Monocyte (primary cell): Measurements from ENCODE around the gene RNASEL.

- PRO-cap, 2 experiments: no peak in any of the 2 experiments
Measured at GRCh38 chr1:180093981-180094266, 60.7 kb upstream of the QSOX1 start.

DNA sequence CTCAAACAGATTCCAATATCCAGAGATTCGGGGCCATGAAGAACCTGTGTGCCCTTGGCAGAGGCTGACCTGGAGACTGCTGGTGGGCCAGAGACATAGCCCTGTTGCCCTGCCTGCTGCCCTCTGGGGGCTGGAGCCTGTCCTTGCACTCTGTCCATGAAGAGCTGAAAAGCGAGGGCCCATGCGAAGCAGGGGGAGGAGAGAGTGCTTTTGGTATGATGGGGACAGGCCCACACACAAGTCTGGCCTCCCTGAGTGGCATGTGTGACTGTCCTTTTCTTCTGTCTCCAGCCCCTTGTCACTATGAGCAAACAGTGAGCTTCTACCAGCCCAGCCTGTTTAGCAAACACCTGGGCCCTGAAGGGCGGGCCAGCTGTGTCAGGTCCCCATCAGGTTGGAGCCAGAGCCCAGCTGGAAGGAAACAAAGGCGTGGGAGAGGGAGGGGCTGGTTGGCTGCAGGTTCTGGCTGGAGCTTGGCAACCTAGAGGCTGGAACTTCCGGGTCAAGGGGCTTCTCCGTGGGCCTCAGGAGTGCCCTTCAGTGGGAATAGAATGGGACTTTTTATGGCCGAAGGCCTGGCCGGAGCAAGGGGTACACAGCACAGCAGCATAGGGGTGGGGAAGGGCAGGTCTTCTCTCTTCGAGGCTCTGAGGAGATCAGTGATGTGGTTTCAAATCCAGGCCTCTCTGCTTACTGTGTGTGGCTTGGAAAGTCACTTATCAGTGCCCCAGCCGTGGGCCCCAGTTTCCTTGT lies 14.3 kb downstream of the QSOX1 start:
- PRO-cap, 2 experiments: peak in 2 of 2 experiments; most common plus-strand start position 482 of the sequence (in 2)

DNA sequence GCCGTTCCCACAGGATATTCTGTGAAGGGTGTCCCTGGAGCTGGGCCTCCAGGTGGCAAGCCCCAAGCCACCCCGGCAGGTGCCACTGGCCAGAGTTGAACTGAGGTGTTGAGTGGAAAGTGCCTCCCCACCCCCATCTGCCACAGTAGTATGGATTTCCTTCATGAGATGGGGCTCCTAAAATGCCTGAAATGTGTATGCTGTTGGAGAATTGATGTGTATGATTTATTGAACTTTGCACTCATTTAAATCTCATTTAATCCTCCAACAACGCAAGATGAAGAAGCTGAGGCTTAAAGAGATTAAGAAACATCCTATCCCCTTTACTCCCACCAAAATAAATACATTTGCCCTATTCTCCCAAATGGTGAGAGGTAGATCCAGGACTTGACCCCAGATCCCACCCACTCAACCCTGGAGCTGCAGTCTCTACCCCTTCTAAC lies 29.7 kb upstream of the LHX4 start:
- PRO-cap, 2 experiments: peak in 2 of 2 experiments; most common plus-strand start position 95 of the sequence (in 2)

DNA sequence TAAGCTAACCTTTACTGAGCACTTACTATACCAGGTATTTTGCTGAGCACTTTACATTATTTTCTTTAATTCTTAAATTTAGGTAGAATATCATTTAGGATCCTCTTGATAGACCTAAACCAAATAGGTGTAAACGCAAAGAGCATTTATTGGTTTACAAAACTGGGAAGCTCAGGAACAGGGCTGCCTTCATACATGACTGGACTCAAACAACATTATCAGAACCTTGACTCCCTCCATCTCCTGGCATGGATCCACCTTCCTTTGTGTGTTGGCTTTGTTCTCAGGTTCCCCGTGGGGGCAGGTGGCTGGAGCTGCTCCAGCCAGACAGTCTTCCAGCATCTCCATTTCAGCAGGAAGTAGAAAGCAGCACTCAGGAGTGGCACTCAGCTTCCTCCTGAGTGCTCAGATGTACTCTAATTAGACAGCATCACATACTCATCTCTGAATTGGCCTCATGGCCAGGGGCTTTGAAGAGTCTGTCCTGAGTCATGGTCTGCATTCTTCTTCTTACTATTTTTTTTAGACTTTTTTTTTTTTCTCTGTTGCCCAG lies 45.3 kb upstream of the XPR1 start:
- PRO-cap, 2 experiments: no peak in any of the 2 experiments

GRCh38 chr1:180922949-180923912 lies 10.5 kb downstream of the KIAA1614 start:
- PRO-cap, 2 experiments: no peak in any of the 2 experiments

- PRO-cap, 2 experiments: no peak in any of the 2 experiments
Measured at GRCh38 chr1:180926254-180927240, 13.8 kb downstream of the KIAA1614 start.

GRCh38 chr1:180948115-180948741 lies 35.5 kb downstream of the KIAA1614 start:
- PRO-cap, 2 experiments: peak in 2 of 2 experiments; most common plus-strand start chr1:180948576 (in 2)

- PRO-cap, 2 experiments: no peak in any of the 2 experiments
Measured at GRCh38 chr1:180953903-180954992, 41.6 kb downstream of the KIAA1614 start.

GRCh38 chr1:181033032-181033561 lies 686 bp upstream of the MR1 start:
- PRO-cap, 2 experiments: peak in 2 of 2 experiments; most common plus-strand start chr1:181033387 (in 2); most common minus-strand start chr1:181033261 (in 1)

DNA sequence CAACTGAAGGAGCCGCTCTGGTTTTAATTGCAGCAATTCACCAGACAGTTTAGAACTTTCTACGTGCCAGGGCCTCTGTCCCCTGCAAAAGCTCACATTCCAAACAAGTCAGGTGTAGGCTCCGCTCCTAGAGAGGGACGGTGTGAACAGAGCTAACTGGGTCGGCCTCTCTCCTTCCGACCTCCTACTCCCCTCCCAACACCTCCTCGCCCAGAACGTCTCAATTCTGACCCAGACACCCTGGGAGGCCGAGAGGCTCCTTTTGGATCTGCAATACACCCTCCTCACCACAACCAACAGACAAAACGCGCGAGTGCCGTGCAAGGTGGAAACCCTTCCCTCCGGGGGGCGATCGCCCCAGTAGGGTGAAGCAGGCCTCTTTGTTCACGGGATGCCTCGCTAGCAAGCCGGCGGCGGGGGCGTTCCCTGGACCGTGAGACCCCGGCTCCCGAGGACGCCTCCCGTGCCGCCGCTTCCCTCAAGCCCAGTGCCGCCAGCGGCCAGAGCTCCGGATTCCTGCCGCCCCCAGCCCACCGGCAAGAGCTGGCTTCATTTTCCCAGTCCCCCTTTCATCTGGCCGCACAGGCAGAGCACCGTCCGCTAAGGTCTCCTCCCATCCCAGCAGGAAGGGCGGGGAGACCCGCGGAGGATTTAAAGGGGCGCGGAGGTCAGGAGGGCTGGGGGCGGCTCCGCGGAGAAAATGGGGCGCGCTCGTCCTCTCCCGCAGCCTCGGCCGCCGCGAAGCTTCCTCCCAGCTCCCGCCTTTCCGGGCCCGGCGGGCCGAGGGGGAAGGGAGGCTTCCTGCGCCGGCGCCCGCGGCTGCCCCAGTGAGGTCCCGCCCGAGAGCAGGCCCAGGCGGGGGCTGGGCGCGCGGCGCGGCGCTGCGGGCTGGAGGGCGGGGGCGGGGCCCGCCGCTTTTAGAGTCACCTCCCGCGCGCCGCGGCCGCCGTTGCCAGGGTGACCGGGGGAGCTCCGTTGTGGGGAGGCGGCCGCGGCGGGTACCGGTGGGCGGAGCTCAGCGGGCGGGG lies 16.3 kb downstream of the IER5 start:
- PRO-cap, 2 experiments: peak in 2 of 2 experiments; most common plus-strand start position 303 of the sequence (in 1); most common minus-strand start position 740 of the sequence (in 2)

DNA sequence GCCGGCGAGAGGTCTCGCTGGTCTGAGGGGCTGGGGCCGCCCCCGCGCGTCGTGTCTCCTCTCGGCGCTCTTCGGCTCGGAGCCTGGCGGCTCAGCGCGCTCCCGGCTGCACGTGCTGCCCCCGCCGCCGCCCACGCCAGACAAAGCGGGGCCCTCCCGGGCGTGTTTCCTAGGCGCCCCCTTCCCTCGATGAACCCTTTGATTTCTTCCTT lies 17.1 kb downstream of the IER5 start:
- PRO-cap, 2 experiments: no peak in any of the 2 experiments

GRCh38 chr1:181190051-181190272 lies 101.5 kb downstream of the IER5 start:
- PRO-cap, 2 experiments: no peak in any of the 2 experiments

DNA sequence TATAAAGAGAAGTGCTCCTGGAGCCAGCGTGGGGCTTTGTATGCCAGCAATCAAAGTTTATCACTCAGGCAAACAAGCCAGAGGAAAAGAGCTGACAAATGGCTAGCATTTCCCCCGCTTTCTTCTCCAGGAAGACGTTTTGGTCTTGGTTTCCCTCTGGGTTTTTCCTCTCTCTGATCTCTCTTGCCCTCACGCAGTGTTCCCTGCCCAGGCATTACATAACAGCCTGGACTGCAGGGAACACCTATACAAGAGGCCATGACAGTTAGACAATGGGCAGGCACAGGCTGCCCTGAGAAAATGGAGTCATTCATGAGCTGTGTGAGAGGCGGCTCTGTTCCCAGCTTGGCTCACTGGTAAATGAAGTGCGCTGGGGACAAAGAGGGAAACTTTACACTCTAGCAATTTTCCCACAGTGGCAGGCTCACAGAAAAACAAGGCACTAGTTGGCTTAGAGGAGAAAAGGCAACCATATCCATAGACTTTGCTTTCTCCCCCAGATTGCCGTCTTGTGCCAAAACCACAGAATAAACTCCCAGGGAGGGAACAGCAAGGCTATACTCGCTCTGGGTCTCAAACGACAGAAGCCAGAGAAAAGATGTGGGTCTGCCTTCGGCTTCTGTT lies 52.7 kb upstream of the ZNF648 start:
- PRO-cap, 2 experiments: no peak in any of the 2 experiments

DNA sequence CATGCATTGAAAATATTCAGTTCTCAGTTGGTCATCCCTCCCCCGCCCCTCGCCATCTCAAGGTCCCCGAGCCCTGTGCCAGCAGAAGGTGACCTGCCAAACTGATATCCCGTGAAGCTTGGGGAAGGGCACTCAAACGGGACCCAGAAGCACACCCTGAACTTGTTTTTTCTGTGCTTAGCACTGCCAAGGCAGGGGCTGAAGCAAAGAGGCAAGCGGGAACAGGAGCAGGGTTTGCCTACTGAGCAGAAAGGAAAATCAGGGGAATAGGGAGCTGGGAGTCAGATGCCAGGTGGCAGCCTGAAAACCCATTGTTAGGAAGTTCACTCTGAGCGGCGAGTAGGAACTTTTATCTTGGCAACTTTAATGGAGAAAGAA lies 68.0 kb upstream of the ZNF648 start:
- PRO-cap, 2 experiments: no peak in any of the 2 experiments

- PRO-cap, 2 experiments: peak in 1 of 2 experiments; most common minus-strand start chr1:182387086 (in 1)
Measured at GRCh38 chr1:182386671-182387489, 4.7 kb downstream of the GLUL start.

DNA sequence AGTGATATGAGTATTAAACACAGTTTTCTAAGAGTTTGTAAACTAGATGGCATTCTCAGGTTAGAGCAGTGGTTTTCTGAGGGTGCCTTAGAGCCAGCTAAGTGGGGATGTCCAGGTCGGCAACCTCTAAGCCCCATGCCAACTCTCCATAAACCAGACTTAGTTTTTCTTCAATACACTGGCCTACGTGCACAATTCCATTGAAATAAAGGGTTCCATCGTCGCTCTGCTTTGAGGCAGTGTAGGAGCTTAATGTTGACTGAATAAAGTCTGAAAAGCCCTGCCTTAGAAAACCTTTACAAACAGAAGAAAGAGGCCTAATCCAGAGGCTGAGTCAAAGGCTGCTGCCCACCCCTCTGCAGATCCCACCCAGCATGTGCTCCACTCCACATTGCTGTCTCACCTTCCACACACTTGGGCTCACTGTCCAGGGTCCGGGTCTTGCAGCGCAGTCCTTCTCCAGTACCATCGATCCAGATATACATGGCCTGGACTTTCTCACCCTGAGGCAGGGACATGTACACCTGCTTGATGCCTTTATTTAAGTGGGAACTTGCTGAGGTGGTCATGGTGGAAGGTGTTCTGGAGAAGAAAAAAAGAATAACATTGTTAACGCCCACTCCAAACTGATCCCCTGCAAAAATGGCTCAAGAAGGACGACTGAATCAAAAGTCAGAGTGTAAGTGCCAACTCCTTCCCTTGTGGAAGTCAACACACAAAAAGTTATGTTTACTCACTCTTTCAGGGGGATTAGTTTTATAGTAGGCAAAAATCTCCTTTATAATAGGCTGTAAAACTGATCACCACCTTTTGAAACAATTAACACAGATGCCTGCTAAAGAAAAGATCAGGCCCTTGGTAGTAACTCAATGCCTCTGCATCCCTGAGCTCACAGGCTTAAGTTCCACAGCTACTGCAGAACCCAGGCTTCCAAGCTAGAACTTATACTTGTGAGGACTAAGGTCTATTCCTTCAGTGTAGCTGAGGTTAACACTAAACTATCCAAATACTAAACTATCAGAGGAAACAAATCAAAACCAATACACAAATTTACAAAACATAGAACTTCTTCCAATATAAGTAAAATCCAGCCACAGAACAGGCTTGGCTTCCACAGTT lies 3.1 kb downstream of the GLUL start:
- PRO-cap, 2 experiments: peak in 1 of 2 experiments; most common minus-strand start position 934 of the sequence (in 1)

DNA sequence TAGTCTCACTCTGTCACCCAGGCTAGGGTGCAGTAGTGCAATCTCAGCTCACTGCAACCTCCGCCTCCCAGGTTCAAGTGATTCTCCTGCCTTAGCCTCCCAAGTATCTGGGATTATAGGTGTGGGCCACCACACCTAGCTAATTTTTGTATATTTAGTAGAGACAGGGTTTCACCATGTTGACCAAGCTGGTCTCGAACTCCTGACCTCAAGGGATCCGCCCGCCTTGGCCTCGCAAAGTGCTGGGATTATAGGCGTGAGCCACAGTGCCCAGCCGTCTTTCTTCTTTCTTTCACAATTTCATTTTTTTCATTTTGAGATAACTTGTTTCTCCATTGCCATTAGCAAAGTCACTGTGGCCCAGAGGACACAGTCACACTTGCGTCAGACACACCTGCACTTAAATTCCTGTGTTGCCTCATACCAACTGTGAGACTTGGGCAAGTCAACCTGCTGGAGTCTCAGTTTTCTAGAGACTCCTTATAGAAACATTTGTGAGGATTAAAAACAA lies 2.8 kb downstream of the TEDDM1 start:
- PRO-cap, 2 experiments: no peak in any of the 2 experiments

GRCh38 chr1:182588590-182589741 lies at the start of gene RNASEL:
TSS of gene RNASEL (minus strand) at chr1:182589256.
- PRO-cap, 2 experiments: peak in 1 of 2 experiments; most common plus-strand start chr1:182588948 (in 1); most common minus-strand start chr1:182588882 (in 1)

GRCh38 chr1:182840625-182840937 lies 1.4 kb downstream of the DHX9 start:
- PRO-cap, 2 experiments: no peak in any of the 2 experiments

- PRO-cap, 2 experiments: no peak in any of the 2 experiments
Measured at GRCh38 chr1:182868821-182869910, 30.0 kb downstream of the DHX9 start.